SJSA1 (cell line): ENCODE measurements around a stretch of chr14.

DNA sequence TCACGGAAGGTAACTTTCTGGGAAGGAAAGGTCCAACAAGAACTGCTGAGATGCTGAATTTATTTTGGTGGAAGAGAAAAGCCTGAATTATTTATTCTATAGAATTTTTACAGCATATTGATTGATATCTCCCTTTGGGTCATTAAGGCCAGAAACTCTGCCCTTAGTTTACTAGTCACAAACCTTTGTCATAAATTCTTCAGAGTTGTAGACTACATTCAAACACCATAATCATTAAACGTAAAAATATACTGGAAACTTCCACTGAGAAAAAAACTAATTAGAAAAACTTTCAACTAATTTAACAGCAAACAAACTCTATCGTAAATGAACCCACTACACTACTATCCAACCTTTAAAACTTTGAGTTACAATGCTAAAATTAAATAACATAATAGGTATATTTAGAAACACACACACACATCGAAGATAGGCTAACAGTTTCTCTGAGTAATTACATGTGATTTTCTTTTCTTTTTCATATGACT is 55.9 kb upstream of the DIO2 start:
- RAMPAGE, long total RNA: no peak

DNA sequence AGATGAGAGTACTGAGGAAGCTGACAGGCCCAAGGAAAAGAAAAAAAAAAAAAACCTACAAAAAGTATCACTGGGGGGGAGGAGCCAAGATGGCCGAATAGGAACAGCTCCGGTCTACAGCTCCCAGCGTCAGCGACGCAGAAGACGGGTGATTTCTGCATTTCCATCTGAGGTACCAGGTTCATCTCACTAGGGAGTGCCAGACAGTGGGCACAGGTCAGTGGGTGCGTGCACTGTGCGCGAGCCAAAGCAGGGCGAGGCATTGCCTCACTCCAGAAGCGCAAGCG is 106.7 kb downstream of the GTF2A1 start:
- RAMPAGE, long total RNA: no peak

DNA sequence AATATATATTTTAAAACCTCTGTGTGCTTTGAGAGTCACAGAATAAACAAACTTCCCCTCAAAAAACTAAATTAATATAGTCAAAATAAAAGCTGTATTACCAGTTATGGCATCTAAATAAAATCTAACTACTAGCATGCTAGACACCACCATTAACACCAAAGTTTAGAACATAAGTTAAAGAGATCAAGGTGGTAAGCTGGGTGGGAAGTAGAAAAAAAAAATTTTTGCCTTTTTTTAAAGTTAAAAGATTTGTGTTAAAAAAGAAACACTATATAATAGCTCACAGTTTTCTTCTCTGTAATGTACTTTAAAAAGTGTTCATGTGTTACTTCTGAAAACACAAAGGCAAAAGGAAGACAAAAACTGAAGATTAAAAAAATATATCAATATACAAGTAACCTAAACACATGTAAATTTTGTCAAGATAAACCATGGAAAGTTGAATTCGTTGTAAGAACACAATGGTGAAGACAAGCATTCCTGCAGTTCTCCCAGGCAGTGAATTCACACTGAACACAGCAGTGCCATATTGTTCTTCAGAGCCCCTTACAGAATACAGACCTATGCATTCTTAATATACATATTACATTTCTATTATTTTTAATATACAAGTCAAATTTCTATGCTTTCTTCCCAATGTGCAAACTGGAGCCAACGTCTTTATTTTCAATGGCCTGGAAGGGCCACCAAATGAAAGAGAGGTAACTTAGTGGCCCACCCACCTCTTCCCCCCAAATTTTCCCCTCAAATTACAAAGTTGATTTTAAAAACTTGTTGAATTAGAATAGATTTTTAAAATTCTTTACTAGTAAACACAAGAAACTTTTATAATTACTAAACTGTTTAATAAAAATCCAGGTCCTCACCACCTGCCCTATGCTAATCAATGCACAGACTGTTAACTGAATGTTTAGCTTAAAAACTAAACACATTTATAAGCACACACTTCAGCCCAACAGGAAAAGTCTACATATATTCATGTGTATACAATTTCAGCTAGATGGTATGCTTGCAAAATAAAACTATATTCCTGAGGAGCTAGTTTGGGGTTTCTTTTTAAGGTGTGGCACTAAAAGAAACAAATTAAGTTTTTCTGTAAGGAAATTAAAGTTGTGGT is 42.0 kb downstream of the GTF2A1 start:
- RAMPAGE, long total RNA: no peak

DNA sequence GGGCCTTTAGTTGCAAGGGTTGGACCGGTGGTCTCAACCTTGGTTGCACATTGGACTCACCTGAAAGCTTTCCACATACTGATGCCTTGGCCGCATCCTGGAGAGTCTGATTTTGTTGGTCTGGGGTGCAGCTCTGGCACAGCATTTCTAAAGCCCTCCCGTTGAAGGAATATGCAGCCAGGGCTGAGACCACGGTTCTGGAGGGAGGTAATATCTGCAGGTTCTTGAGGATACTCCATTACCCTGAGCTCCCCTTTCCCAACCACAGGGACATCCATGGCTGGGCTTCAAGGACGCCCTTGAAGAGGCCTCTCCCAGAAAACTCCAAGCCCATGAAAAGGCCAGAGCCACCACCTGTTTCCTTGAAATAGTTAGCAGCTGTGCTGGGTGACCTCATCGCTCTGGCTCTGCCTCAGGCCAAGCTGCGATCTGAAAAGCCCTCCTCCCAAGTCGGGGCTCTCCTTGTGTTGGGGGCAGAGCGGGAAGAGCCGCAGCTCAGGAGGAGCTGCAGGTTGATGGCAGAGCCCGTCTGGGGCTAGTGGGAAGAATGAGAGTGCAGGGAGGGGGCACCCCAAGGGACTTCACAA is 49.8 kb upstream of the STON2 start:
- RAMPAGE, long total RNA: no peak

DNA sequence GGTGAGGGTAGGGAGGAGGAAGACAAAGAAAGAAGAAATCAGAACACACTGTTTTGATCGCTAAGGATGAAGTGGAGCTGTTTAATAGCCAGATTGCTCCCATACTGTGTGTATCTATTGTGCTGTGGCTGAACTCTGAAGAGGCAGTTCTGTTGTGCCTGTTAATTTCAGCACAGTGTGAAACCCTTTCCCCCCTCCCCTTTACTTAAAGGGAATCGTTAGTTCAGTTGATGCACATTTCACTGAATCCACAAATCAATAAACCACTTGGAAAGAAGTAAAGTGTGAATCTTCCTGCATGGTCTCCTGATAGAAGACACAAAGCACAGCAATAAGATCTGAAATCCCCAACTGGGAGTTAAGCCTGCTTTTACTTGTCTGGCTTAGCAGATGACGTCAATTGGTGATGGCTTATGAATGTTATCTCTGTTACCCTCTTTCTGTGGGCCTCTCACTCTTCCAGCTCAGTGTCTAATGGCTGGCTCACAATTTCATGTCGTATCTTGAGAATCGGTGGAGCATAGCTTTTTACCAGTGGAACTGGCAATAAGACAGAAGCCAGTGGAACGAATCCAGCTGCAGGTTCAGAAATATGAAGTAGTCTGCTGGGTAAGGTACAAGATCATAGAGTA is 413.4 kb upstream of the SEL1L start:
- RAMPAGE, long total RNA: no peak

DNA sequence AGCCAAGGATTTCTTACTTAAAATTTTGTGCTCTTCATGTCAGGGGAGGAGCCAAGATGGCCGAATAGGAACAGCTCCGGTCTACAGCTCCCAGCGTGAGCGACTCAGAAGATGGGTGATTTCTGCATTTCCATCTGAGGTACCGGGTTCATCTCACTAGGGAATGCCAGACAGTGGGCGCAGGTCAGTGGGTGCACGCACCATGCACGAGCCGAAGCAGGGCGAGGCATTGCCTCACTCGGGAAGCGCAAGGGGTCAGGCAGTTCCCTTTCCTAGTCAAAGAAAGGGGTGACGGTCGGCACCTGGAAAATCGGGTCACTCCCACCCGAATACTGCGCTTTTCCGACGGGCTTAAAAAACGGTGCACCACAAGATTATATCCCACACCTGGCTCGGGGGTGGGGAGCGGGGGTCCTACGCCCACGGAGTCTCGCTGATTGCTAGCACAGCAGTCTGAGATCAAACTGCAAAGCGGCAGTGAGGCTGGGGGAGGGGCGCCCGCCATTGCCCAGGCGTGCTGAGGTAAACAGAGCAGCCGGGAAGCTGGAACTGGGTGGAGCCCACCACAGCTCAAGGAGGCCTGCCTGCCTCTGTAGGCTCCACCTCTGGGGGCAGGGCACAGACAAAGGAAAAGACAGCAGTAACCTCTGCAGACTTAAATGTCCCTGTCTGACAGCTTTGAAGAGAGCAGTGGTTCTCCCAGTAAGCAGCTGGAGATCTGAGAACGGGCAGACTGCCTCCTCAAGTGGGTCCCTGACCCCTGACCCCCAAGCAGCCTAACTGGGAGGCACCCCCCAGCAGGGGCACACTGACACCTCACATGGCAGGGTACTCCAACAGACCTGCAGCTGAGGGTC is 1890.5 kb upstream of the FLRT2 start:
- RAMPAGE, long total RNA: no peak

DNA sequence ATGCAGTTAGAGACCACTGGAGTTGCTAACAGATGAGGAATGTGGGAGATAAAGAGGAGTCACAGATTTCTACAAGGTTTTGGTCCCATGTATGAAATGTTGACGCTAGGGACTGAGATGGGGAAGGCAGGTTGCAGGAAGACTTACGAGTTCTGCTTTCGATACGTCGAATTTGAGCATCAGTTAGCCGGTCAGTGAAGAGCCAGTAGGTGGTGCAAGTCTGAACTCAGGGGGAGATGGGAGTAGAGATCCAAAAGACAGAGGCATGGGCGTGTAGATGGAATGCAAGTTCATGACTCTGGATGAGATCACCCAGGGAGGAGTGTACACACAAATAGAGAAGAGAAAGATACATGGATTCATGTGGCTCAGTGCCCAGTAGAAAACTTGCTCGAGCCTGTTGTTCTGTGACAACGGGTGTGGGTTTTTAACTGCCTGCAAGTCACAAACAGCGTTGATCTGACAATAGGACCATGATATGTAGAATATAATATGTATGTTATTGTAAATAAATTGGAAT is 114.7 kb upstream of the FLRT2 start:
- RAMPAGE, long total RNA: no peak

DNA sequence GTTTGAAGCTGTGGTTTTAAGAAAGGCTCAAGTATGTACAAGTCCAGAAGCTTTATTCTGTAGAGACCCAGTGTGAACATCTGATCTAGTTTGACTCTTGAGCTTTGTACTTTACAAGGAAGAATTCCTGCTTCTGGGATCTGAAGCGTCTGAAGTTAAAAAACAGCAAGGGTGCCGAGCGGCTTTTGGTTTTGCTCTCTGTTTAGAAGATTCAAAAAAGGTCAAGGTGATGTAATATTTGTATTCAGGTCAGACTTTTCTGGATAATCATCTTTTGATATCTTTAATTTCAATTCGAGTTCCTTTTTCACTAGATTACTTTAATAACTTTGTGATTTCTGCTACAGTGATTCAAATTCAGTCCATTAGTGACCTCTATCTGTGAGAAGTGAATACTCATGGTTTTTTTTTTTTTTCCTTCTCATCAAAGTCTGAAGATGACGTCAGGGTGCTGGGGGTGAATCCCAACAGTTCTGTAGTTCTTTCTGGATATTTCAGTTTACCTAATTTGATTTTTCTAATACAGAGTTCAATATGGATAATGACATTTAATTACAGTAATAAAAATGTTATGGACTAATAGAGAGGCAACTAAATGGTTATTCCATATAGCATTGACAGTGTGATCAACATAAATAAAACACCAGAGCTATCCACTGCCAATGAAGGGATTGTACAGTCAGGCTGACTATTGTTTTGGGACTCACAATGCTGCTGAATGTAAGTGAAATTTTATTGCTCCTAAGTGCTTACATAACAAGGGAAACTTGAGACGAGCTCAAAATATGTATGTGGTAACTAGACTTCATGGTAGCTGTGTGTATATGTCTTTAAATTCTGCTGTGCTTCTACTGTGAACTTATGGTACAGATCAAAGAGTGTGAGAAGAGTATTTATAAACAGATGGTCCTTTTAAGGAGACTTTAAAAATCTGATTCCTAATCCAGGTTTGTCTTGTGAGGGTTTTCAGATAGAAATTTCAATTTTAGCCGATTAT is 6.6 kb downstream of the FLRT2 start:
- RAMPAGE, long total RNA: no peak

- RAMPAGE, long total RNA: no peak
These were observed 3.1 kb downstream of the GALC start for GRCh38 chr14:87989624-87990487.

DNA sequence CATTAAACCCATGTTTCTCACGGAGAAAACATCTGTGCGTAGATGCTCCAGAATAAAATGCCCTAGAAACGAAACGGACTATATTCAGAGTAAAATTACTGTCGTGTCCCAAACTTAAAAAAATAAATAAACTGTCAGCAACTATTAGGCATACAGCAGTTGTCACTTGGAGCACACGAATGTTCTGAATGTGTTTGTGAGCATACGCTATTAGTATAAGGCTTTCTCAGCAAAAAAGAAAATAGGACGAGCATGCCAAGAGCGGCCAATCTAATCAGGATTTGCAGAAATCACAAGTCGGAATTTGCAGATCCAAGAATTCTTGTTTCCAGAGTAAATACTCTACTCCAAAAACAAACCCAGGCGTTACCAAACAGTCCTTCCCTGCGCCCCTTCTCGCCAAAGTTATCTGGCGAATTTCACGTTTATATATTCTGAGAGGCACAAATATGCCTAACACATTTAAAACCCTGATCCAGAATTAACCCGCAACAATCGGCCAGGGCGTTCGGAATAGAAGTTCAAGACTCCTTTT is 826 bp downstream of the PTPN21 start:
- RAMPAGE, long total RNA: no peak

- RAMPAGE, long total RNA: no peak
These were observed 2.6 kb downstream of the ZC3H14 start for GRCh38 chr14:88565304-88565872.

DNA sequence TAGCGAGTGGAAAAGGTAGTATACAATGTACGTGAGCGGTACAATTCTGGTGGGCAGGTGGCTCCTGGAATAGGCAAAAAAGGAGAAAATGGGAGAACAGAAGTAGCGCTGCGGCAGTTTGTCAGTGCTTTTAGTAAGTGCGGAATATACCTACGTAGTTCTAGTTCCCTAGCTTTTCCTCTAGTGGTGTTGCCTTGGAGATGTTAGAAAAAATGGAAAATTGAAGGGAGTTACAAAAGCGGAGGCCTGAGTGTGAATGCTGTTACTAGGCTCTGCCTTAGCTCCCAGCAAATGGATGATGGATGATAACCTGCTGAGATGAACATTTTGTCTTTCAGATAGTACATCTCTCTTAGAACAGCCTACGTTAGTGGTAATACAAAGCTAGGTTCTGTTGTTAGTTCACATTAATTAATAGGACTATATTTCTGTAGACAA is 1.1 kb downstream of the TTC8 start:
- RAMPAGE, long total RNA: no peak

GRCh38 chr14:89012960-89013480 is 188.6 kb downstream of the TTC8 start:
- RAMPAGE, long total RNA: no peak

DNA sequence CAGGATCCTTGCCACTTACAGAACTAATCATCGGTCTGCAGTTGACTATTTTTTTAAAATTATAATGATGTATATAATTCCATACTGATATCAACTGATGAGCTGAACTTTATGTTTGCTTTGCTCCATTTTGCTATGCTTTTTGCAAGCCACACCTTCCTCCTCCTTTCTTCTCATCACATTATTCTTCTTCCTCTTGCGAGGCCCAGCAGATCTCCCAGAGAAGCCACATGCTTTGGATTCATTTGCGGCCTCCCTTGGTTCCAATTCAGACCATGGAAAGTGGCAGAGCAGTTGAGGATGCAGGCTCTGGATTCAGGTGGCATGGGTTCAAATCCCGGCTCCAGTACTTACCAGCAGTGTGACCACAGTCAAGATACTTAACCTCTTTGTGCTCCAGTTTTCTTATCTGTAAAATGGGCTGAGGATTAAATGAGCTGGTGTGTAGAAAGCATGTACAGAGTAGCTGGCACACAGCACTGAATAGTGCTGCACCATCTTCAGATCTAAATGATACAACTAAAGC is 197.0 kb downstream of the FOXN3 start:
- RAMPAGE, long total RNA: no peak

DNA sequence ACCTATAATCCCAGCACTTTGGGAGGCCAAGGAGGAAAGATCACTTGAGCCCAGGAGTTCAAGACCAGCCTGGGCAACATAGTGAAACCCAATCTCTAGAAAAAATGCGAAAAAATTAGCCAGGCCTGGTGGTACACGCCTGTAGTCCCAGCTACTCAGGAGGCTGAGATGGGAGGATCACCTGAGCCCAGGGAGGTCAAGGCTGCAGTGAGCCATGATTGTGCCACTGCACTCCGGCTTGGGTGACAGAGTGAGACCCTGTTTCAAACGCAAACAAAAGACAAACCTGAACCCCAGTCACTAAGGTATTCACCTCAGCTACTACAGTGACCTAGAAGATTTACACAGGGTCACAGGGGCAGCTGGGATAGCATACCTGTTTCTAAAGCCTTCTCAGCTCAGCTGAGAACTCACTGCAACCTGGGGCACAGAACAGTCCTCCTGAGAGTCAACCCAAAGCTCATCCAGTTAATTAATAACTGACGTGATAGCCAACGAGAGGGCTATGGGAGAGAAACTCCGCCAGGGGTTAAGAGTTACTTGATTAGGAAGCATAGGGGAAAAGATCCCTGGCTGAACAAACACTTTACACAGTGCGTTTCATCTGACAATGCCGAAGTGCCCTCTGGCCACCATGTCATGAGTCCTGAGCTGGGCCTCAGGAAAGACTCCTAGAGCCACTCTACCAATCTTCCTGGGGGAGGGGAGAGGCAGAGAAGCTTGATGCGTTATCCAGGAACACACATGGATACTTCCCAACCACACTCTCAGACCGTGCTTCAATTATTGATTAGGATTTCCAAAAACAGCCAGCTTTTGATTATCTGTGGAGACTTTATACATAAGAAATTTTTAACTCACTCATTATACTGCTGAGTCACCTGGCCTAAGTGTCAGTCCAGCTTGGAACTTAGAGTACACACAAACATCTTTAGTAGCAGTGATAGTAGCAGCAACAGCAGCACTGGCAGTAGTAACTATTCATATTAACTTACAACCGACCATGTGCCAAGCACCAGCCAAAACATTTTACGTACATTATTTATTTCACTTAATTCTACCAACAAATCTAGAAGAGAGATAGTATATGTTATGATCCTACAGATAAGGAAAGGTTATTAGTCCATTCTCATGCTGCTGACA is 48.3 kb downstream of the FOXN3 start:
- RAMPAGE, long total RNA: no peak

DNA sequence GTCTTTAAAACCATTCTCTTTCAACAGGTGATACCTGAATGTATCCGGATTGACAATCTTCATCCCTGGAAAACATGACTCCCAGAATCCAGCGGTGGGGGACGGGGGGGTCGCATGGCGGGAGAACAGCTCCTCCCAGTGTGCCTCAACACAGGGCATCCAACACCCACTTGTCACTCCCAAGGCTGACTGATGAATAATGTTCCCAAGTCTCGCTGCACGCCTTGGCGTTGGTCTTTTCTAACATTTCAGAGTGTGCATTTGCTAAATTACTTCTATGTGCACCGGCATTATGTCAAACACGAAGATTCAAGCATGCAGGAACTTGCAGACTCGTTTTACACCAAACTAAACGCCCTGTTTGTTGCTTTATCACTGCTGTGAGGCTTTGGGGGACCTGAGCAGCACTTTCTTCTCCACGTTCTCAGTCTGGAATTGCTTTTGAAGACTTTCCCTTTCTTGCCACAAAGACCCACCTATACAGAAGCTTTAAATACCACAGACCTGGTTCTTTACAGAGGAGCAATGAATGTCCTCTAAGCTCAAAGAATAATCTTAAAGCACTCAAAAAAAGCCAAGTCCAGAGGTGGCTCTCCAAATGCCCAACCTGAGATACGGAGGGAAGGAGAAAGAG is 7.7 kb downstream of the FOXN3 start:
- RAMPAGE, long total RNA: no peak

- RAMPAGE, long total RNA: no peak
These were observed 76.1 kb upstream of the FOXN3 start for GRCh38 chr14:89493161-89493463.

DNA sequence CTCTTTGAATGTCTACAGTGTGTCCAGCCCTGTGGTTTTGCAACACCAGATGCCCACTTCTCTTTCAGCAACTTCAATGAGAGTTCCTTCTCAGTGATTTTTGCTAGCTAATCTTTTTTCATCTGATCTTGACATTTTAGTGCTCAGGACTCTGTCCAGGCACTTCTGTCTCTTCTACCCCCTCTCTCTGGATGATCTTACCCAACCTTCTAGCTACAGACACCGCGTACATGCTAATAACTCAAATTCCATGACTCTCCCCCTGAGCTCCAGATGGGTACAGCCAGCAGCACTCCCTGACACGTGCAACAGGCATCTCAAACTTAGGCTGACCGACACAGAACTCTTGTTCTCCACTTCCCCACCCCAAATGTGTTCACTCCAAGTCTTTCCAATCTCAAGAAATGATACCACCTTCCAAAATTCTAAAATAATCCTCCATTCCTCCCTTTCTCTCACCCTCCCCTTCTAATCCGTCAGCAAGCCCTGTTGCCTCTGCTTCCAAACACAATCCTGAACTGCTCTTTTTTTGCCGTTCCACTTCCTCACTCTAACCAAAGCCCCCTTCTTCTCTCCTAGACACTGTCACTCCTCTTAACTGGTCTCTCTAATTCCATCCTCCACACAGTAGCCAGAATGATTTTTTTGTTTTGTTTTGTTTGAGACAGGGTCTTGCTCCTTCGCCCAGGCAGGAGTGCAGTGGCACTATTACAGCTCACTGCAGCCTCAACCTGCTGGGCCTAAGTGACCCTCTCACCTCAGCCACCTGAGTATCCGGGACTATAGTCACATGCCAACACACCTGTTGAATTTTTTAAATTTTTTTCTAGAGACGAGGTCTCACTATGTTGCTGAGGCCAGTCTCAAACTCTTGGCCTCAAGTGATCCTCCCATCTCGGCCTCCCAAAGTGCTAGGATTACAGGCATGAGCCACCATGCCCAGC is 161.4 kb upstream of the FOXN3 start:
- RAMPAGE, long total RNA: no peak

- RAMPAGE, long total RNA: no peak
These were observed 200.0 kb upstream of the FOXN3 start for GRCh38 chr14:89617142-89617377.

GRCh38 chr14:89648445-89649159 is 231.6 kb upstream of the FOXN3 start:
- RAMPAGE, long total RNA: no peak